ENCODE measurements around the genes FAM228A and ADCY3.

DNA sequence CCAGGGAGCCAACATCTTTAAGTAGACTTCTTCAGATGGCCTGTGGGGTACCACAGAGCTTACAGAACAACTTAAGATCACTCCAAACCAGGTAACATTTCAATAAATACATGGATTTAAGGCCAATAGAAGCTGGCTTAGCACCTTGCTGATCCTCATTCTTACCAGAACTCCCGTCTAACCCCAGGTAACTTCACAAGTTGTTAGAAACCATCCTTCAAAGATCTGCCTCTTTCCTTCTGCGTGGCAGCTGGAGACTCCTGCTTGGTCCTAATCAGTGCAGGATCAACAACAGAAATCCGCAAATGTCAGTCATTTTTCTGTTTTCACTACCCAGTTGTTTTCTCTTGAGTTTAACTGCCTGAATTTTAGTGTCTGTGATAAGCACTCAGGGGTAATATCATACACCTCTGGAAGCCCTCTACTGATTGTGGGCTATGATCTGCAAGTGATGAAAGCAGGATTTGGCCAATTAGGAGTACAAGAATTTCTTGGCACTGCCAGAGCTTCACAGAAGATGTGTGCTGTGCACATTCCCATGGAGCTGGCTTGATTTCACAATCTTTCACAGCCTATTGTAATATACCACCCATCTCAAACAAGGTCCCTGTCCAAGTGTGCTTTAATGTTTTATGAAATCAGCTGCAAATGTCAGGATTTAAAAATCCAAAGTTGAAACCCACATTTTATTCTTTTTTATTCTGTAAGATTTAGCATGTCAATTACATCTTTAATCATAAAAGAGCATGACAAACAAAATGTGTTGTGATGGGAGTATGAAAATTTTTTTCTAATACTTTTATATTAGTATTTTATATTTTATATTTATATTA lies 27.4 kb upstream of the TDRD15 start:
- RRBS, 2 experiments: no CpG with 5 or more reads among the region's 3 CpGs

DNA sequence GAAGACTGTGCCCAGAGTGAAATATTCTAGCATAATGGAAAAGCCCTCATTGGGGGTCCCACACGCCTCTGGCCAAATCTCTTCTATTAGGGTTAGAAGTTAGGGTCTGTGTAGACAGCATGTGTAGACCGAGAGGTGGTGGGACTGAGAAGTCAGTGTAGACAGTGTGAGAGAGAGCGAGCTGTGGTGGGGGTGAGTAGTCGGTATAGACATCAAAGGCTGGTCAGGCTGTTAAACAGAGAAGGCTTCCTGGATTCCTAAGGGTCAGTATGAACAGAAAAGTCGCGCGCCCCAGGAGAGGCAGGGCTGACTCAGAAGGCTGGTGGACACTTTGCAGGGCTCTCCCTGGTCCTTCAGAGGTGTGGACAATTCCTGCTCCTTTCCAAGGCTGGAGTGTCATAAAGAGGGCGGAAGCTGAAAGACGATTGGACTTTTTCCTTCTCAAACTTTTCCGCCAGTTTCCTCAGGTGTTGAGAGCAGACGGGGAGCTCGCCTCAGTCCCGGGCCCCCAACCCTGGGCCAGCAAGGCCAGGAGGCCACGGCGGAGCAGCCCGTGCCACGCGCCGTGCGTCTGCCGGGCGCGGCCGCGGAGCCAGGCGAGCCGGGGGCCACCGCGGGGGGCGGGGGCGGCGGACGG lies 541 bp upstream of the KLHL29 start:
- RRBS, 2 experiments: 2 to 7% methylated on average over 15 of the region's 33 CpGs

DNA sequence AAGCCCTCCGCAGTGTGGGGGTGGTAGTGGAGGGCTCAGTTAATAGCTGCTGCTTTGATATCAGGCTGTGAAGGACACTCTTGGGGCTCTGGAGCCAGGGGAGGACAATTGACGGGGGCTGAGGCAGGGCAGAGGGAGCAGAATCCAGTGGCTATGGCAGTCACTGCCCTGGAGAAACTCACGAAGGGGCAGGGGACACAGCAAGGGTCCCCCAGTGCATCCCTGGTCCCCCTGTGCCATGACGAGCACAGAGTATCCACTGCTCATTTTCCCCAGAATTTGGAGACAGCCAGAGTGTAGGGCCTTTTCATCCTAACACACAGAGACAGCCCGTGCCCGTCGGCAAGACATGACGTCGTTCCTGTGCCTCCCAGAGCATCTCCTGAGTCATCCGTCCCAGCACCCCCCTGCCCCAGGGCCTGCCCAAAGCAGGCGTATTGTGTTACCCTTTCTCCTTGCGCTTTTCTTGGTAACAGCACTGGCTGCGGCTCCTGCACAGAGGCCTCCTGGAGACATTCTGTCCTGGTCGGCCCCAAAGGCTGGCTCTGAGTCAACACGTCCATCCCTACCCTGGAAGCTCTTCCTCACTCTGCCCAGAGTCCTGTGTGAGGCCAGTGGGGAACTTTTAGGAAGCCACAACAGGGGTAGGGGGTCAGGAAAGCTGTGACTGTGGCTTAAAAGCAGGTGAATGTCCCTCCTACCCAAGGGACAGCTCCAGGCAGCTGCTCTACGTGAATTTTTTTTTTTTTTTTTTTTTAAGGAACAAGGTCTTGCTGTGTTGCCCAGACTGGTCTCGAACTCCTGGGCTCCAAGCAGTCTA lies 217.1 kb downstream of the KLHL29 start:
- RRBS, 2 experiments: no CpG with 5 or more reads among the region's 17 CpGs

GRCh38 chr2:23771484-23772178 lies 155.3 kb downstream of the ATAD2B start:
- RRBS, 2 experiments: no CpG with 5 or more reads among the region's 2 CpGs

DNA sequence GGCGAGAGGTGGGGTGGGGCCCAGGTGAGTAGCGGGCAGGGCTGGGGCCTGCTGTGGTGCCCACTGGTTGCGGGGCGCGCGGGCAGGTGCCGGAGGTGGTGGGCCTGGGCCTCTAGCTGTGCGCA lies 857 bp upstream of the SF3B6 start:
- RRBS, 2 experiments: no CpG with 5 or more reads among the region's 8 CpGs

- RRBS, 2 experiments: 1 to 2% methylated on average over 22 of the region's 56 CpGs
Measured at GRCh38 chr2:24123584-24124307, 477 bp downstream of the FAM228B start.

DNA sequence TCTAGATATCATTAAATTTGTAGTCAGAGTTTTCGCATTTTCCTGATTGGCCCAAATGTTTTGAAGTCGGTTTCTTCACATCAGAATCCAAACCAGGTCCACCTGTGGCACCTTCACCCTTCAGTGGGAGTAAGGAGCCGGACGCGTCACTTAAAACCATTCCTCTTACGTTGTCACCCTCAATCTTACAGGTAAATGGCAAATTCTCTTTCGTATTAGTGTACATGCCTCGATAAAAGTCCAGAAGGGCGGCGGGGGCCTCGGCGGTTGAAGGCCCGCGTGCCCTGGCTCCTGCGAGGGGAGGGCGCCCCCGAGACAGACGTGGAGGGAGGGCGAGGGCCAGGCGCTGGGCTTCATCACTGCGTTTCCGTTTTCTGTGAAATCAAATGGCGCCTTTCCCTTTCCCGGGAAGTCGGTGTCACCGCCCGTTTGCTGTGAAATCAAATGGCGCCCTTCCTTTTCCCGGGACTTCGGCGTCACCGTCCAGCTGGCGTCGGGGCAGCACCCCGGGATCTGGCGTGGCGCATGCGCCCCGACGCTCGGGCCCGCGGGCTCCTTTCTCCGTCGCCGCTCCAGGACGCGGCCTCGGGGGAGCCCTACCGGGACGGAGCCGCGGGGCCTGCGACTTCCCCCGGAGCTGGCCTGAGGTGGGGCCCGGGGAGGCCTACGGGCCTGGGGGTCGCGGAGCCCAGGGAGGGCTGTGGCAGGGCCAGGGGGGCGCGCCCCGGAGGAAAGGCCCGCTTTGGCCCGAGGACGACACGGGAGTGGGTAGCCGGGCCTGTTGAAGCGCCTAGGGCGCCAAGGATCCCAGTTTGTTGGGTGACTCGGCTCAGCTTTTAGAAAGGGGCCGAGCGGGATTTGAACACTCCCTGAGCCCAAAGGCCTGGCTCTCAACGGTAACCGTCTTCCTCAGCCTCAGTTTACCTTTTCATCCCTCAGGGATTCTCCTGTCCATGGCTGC lies at the start of gene FAM228A:
Gene FAM228A, plus strand, starts transcription at position 526 of the 961 bp plus-strand sequence.
- RRBS, 2 experiments: 95 to 96% methylated on average over 35 to 37 of the region's 74 CpGs

DNA sequence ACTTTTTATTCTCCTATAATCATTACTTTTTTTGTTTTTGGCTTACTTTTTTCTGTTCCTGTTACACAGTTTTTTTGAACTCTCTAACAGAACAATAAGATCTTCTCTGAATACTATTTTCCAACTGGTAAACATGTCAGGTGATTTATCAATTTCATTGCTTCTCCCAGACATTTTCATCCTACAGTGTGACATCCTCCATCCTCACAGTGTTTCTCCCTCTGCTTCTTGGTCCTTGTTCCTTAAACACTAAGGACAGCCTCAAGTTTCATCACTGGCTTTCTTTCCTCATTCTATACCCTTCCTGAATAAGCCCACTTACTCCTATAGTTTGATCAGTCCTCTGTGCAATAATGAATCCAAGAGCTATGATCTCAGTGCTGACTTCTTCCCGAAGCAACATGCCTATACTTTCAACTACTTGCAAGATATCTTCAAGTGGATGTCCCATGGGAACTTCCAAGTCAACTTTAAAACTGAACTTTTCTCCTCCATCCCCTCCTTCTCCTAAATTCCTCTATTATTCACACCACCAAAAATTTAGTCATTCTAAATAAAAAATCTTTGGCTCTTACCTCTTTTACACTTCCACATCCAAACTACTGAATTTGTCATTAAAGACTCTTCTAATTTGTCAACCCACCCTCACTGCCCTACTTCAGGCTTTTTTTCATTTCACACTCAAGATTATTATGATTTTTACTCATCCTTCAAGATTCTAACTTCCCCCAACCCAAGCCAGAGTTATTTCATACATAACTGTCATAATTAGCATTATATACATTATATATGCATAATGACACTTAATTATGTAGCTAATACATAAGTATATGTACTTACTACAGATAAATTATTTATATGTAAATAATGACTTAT lies 87.7 kb downstream of the FAM228A start:
- RRBS, 2 experiments: no CpG with 5 or more reads among the region's 1 CpG

DNA sequence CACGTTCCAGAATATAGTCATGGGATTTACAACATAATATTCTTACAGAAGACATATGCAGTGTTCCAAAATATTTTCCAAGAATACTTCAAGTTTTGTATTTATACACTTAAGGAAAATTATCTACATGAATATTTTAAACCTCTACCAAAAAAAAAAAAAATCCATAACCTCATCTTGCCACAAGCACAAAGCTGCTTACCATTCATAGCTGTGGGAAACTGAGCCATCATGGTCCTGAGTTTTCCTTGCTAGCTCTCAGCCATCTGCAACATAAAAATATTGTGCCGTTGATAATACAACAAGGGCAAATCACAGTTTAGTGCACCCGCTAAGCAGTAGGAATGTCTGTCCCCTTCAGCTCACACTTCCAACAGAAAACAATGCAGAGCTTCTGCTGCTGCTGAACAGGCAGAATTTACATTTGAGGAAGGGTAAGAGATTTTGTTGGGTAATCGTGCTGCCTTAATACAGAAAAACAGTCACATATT lies 32.4 kb downstream of the ITSN2 start:
- RRBS, 2 experiments: no CpG with 5 or more reads among the region's 4 CpGs

DNA sequence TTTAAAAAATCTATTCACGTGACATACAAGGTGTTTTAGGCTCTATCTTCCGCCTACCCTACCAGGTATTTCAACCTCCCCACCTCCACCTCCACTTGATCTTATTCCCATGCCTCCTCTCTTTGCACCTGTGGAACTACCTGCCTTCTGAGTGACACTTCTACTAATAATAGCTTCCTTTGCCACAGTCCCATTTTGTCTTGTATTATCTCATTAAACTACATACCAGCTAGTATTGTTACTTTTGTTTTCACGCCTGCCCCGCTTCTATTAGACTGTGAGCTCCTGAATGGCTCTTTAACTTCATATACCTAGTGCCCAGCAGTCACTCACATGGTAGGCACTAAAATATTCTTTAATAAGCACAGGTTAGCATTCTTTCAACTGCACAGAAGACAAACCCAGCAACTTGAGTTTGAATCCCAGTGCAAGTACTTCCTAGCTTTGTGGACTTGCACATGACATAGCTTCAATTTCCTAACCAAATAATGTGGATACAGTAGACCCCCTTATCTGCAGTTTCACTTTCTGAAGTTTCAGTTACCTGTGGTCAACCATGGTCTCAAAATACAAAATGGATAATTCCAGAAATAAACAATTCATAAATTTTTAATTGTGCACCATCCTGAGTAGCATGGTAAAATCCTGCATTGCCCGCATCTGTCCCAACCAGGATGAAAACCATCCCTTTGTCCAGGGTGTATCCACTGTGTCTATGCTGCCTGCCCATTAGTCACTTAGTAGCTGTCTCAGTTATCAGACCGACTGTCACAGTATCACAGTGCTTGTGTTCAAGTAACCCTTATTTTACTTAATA lies 9.1 kb downstream of the ITSN2 start:
- RRBS, 2 experiments: no CpG with 5 or more reads among the region's 6 CpGs

- RRBS, 2 experiments: no CpG with 5 or more reads among the region's 1 CpG
Measured at GRCh38 chr2:24522039-24522558, 31.0 kb downstream of the NCOA1 start.

DNA sequence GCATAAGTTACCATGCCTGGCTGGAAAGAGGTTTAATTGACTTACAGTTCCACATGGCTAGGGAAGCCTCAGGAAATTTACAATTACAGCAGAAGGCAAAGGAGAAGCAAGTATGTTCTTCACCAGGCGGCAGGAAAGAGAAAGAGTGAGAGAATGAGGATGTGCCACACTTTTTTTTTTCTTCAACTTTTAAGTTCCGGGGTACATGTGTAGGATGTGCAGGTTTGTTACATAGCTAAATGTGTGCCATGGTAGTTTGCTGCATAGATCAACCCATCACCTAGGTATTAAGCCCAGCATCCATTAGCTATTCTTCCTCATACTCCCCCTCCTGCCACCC lies 115.5 kb downstream of the PTRHD1 start:
- RRBS, 2 experiments: no CpG with 5 or more reads among the region's 2 CpGs

GRCh38 chr2:24743831-24744383 lies 49.3 kb downstream of the PTRHD1 start:
- RRBS, 2 experiments: no CpG with 5 or more reads among the region's 3 CpGs

DNA sequence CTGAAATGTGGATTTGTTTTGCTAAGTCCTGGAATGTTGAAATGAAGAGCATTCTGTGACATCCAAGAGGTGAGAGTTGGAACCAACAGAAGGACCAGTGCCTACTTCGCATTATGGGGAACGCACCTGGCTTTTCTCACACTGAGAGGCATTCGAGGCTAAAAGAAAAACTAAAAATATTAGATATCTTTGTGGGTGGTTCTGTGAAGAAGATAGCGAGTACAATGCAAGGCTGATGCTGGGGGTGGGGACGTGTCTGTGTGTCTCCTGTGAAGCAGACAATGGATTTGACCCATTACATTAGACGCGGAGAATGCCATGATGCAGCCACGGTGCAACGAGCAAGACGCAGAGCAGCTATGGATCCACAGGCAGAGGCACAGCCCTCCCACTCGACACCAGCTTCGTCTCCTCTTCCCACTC lies 61.1 kb downstream of the ADCY3 start:
- RRBS, 2 experiments: no CpG with 5 or more reads among the region's 12 CpGs

DNA sequence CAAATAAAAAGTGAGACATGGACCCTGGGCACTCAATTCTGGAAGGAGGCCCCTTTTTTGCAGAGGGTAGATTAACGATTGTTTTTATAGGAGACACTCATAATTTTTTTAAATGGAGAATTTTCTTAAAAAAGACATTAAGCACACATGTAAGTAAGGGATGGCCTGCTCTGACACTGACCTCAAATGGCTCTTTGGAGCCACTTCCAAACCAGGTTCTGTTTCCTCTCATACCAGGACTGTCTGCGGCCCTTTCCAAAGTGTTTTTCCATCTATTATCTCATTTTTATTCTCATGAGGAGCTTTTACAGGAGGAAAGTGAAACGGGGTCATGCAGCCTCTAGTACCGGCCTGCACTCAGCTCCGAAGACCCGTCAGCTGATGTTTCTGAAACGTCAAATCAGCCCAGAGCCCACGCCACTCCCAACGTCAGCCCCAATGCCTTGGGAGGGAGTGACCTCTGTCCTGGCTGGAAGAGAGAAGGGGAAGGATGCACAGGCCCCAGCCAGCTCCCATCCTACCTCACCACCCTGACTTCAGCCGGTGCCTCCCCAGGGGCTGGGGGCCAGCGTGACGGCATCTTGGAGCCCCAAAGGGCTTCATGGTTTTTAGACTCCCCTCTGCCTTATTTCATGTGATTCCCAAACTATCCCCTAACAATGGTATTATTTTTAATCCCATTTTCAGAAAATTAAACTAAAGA lies 58.6 kb downstream of the ADCY3 start:
- RRBS, 2 experiments: no CpG with 5 or more reads among the region's 12 CpGs

- RRBS, 2 experiments: no CpG with 5 or more reads among the region's 8 CpGs
Measured at GRCh38 chr2:24916942-24917582, 3.0 kb downstream of the ADCY3 start.

DNA sequence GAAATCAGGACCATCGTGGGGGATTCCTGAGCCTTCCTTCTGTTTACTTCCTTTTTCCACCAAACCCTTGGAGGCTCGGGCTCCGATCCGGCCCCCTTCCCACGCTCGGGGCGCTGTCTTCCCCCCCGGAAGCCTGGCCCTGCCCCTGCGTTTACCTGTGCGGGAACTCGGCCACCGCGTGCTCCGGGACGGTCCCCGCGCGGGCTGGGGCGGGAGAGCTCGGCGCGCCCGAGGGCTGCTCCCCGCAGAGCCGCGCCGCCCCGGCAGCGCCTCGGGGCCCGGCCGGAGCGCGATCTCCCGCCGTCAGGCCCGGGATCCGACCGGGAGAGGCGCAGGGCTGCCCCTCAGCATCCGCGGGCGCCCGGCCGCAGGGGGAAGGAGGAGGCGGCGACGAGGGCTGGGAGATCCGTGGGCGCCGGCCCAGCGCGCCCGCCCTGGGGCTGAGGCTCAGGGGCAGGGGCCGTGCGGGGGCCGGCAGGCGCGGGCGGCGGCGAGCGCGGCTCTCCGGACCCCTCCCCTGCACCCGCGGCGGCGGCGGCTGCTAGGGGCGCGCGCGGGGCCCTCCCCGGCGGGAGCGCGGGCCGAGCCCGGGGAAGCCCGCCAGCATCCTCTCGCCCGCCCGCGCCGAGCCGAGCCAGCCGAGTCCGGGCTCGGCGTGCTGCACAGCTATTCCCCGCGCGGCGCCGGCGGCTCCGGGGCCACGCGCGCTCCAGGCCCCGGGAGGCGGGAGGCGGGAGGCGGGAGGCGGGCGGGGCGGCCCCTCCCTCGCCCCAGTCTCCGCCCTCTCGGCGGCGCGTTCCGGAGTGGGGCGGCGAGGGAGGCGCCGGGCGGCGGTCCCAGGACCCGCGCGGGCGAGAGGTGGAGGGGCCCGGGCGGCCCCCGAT lies at the start of gene ADCY3:
Gene ADCY3, minus strand, starts transcription at position 710 of the 884 bp plus-strand sequence.
- RRBS, 2 experiments: 1 to 2% methylated on average over 87 to 93 of the region's 128 CpGs

DNA sequence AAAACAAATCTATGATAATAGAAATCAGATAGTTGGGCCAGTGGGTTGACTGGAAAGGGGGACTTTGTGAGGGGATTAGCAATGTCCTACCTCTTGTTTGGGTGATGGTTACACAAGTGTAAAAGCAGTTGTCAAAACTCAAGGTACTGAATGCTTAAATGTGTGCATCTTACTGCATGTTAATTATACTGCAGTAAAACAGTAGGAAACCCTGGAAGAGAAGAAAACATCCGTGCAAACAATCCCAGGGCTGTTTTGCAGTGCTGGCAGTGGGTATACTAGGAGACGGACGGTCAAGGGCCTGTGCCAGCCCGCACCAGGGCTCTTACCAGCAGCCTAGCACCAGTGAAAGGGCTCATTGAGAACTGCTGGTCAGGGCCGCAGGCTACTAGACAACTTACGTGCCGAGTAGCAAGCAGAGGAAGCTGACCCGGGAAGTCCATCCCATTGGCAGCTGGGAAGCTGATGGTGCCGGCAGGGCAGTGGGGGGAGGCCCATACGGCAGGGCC lies 20.4 kb downstream of the EFR3B start:
- RRBS, 2 experiments: no CpG with 5 or more reads among the region's 10 CpGs

GRCh38 chr2:25251171-25251660 lies 82.8 kb upstream of the POMC start:
- RRBS, 2 experiments: no CpG with 5 or more reads among the region's 20 CpGs

DNA sequence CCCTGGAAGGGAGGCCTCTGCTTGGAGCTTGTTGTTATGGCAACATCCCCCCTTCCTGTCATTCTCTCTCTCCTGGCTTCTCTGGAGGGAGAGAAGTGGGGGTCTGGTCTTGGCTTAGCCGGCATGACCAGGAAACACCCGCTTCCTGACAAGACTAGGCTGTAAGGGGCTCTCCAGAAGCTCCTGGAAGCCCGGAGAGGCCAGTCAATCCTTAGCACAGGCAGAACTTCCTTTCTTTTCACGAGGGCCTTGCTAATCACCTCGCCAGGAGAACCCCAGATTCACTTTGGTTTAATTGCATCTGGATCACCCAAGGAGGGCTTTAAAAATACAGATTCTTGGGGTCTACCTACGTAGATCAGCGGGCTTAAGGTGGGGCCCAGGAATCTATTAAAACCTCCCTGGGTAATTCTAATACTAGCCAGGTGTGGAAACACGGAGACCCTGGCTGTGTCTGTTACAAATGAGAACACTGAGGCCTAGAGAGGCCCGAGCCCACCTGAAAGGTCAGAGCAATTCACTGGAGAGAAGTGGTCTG lies 84.2 kb downstream of the DNMT3A start:
- RRBS, 2 experiments: 81 to 83% methylated on average over 3 of the region's 9 CpGs

All from NT2/D1 (cell line).